Mesenchymal stem cell of Wharton's jelly (primary cell): ENCODE measurements around the genes TMEM50A, SELENON and ZNF593OS.

DNA sequence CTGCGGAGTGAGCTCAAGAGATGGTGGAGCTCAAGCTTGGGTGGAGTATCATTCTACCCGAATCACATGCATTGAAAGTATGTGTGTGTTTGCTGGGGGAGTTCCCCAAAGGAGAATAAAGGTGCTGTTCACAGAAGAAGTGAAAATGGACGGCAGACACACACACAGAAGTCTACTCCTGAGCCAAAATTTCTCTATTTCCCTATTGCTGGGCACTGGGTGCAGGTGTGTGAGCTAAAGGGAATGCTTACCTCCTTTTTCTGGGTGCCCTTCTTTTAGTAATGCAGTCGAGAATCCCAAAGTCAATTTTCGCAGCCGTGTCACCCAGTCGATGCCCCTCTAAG lies 58.3 kb upstream of the RUNX3 start:
- CAGE, long polyA plus RNA, result no peak

- CAGE, long polyA plus RNA, result no peak
Observed at GRCh38 chr1:24997550-24998082, 67.5 kb upstream of the RUNX3 start.

DNA sequence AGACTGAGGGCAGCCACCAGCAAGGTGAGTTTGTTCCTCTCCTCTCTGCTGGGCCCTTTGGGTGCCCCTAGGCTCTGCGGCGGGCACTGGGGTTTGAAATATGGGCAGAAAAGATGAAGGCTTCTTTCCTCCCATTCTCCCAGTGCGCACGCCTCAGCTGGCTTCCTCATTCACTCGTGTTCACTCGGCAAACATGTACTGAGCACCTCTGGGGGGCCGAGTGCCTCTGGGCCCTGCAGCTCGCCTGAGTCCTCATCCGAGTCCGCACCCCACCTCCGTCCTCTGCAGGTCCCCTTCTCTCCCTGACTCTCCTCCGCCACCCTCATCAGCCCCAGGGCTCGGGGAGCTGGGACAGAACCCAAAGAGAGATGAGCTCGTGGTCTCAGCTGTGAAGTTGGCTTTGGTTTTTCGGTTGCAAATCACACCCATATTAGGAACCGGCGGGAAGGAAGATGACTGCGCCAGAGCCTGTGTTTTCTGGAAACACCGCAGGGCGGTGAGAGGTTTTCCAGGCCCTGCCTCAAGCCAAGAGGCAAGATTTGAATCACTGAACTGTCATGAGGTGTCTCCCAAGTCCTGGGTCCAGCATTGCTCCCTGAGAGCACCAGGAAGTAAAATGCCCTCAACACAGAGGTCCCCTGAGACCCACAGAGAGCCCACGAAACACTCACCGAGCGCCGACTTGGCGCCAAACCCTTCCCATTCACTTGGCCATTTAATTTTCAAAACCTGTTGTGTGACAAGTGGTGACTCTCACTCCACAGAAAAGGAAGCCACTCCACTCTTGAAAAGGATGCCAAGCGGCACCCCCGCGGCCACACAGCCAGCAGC lies 98.7 kb upstream of the RUNX3 start:
- CAGE, long polyA plus RNA, result no peak

DNA sequence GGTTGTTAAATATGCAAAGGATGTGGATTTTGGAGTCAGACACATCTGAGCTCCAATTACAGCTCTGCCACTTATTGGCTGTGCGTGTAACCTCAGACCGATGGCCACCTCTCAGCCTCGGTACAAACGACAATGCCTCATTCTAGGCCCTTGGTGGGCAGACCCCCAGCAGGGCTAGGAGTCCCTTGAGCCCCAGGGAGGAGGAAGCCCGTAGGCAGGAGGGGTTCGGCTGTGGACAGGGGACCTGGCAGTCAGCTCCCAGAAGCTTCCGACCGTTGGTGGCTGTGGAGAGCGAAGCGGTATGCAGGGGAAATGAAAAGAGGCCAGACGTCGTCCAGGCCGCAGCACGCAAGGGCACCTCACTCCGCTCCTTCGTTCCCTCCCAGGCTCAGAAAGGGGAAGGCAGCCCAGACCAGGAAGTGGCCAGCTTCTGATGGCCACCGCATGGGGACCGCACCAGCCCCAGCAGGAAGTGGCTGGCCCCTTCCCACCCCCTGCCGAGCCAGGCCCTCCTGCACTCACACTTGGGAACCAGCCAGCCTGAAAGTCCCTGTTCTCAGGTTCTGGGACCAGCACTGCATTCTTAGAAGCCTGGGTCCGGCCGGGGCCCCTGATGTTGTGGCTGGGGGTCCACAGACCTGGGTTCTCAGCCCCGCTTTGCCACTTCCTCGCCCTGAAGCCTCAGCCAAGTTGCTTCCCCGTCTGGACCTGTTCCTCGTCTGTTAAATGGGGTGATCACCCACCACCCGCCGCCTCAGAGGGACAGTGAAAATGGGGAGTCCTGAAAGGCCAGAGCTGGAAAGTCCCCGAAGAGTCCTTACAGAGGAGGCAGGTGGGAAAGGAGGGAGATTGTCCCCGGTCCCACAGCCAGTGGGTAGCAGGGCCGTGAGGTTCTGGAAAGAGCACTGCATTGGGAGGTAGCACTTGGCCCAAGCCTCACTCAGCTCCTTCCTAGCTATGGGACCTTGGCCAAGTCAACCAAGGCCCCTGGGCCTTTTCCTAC lies 103.9 kb upstream of the RUNX3 start:
- CAGE, long polyA plus RNA, result no peak

DNA sequence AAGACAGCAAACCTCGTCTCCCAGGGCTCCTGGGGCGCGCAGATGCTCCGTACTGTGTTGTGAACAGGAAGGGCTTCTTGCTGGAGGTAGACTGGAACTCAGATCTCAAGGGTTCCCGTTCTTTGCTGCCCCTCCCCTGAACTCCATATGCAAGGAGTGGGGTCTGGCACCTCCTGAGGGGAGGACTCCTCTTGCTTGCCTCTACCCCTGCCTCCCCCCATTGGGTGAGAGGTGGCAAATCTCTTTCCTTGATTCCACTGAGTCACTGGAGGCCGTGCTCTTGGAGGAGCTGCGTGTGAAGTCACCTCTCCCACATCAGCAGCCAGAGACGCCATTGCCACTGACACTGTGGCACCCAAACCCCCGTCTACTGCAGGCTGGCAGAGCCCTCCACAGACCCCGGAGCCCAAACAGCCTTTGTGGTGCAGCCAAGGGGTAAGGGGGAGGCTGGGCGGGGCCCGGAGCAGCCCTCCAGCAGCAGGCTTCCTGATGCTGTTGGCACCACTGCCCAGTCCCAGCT lies 104.7 kb upstream of the RUNX3 start:
- CAGE, long polyA plus RNA, result no peak

- CAGE, long polyA plus RNA, result no peak
Observed at GRCh38 chr1:25146294-25146948, 85.9 kb downstream of the SYF2 start.

- CAGE, long polyA plus RNA, result no peak
Observed at GRCh38 chr1:25337655-25338743, at the start of gene TMEM50A. TMEM50A (plus strand) TSS chr1:25338334.

DNA sequence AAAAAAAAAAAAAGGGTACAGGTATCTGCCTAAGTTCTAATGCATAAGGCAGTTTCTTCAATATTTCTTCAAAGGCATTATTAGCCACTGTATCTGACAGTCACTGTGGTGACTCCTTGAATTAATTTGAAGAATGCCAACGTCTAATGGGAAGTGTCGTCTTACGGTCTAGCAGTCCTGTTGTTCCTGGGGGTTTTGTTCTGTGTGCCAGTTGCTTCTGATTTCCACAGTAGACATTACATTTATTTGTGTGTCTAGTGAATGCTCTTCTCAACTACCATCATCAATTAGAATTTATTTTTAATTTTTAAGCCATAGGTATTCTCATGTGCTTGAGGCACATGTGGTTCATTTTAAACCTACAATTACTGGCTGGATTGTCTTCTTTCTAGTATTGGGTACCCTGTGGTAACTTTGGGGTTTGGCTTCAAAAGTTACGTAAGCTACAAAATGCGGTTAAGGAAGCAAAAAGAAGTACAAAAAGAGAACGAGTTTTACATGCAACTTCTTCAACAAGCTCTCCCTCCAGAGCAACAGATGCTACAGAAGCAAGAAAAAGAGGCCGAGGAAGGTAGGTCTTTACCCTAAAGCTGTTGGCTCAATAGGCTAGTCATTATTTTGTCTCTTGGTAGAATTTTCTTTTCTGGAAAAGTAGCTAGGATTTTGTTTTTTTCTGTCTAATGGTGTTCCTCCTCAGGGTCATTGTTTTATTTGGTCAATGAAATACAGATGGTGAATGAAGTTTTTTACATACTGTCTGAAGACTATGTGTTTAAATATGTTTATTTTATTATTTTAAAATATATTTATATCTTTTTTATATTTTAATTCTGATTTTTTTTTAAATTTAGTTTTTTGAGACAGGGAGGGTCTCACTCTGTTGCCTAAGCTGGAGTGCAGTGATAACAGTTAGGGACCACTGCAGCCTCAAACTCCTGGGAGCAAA lies 25.8 kb downstream of the MACO1 start:
- CAGE, long polyA plus RNA, result no peak

GRCh38 chr1:25485453-25485880 lies 54.8 kb downstream of the MACO1 start:
- CAGE, long polyA plus RNA, result no peak

DNA sequence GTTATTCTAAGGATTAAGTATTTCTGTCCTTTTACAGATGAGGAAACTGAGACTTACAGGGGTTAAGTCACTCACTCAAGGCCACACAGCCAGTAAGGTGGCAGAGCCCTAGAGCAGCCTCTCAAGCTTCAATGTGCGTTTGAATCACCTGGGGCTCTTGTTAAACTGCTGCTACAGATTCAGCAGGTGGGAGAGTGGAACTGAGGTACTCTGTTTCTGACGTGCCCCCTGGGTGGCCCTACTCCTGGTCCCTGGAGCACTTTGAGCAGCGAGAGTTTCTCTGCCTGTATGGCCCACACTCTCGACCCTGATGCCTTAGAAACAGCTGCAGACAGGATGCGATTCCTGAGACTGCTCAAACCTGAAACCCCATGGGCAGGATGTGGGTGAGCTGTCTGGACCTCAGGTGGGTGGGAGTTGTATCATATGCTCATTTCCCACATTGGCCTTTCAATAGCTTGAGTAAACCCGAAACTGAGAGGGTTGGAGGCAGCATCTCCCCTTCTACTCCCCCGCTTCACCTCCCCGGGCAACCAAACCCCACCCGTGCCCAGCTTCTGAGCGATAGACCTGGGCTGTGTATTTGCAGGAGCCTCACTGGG lies 59.3 kb downstream of the MAN1C1 start:
- CAGE, long polyA plus RNA, result no peak

- CAGE, long polyA plus RNA, result no peak
Observed at GRCh38 chr1:25699381-25699969, 82.9 kb downstream of the MAN1C1 start.

GRCh38 chr1:25799551-25800339 lies at the start of gene SELENON:
SELENON (plus strand) TSS chr1:25800193.
- CAGE, long polyA plus RNA, result no peak

GRCh38 chr1:25818346-25818991 lies 1.3 kb upstream of the MTFR1L start:
- CAGE, long polyA plus RNA, result no peak

DNA sequence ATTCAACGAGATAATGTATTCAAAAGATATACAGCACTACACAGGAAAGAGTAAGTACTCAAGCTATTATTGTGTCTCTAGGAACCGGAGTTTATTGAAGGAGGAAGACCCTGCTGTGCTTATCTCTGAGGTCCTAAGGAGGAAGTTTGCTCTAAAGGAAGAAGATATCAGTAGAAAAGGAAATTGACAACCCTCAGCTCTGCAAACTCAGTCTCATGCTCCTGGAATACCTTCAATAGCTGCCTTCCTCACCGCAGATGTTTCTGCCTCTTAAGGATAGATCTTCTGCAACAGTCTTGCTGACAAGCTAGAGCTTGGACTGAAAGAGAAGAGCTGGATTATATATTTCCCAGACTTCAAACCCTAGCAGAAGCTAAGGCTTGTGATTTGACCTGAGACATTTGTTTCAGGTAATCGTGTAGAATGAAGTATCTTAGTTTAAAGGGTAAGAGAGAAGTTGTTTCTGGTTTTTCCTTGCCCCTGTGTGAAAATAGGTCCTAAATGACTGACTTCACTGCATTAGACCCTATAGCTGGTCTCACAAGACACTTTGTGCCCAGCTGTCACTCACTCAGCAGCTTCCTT lies 12.2 kb downstream of the MTFR1L start:
- CAGE, long polyA plus RNA, result no peak

- CAGE, long polyA plus RNA, result no peak
Observed at GRCh38 chr1:25861167-25862257, 2.3 kb upstream of the AUNIP start.

GRCh38 chr1:25875058-25875402 lies 478 bp downstream of the PAQR7 start:
- CAGE, long polyA plus RNA, result no peak

DNA sequence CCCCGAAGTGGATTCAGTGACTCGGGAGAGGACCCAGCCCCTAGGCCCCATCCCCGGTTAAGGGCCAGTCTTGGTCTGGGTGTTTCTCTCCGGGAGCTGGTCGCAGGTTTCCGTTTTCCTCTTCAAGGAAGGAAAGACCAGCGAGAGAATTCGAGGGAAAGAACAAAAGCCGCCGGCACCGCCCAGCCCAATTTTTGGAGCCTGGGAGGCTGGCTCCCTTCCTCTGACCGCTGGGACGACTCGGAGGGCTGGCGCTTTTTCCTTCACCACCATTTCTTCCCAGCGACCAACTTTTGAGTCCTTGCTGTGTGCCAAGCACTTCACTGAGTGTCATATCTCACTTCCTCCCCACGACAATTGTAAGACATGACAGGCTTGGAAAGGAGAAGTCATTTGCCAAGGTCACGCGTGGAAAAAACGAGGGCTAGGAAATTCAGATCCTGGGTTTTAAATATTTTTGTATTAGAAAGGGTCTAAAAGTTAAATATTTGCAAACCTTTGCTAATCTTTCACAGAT lies 17.0 kb upstream of the STMN1 start:
- CAGE, long polyA plus RNA, result no peak

- CAGE, long polyA plus RNA, result no peak
Observed at GRCh38 chr1:26028353-26028906, 6.9 kb downstream of the EXTL1 start.

GRCh38 chr1:26126138-26126971 lies 14.7 kb downstream of the PDIK1L start:
- CAGE, long polyA plus RNA, result no peak

DNA sequence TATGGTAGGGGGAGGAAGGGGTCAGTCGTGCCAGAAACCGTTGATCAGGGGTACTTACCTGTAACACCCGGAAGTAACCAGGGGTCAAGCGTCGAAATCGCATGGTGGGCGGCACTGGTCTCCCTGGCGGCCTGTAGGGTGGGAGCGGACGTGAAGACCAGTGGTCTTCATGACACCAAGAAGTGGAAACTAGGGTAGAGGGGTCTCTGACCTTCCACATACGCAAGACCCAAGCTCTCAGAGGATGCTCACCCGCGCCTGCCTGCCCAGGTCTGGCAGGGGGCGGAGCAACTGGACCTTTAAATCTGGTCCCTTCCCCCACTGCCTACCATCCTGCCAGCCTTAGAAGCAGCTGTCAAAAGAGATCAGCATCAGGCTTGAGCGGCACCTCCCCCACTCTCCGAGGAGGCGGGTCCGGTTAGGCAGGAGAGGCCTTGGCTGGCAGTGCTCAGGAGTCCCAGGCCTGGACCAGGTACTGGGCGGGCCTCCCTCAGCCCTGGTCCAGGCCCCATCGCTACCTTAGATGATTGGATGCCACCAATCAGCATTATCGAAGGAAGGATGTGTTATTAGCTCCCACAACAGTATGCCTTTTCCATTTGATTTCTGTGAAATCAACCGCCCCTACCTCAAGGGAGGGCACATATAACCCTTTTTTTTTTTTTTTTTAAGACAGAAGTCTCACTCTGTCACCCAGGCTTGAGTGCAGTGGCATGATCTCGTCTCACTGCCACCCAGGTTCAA lies at the start of gene ZNF593OS:
Gene ZNF593OS (minus strand): TSS at position 274 of the 744 bp plus-strand sequence.
- CAGE, long polyA plus RNA, result no peak